Cardiac fibroblast (primary cell): ENCODE measurements around the genes SPI1 and PSMC3.

GRCh38 chr11:46083700-46084496 is 37.4 kb downstream of the PHF21A start:
- RRBS: no CpG with 5 or more reads among the region's 4 CpGs

DNA sequence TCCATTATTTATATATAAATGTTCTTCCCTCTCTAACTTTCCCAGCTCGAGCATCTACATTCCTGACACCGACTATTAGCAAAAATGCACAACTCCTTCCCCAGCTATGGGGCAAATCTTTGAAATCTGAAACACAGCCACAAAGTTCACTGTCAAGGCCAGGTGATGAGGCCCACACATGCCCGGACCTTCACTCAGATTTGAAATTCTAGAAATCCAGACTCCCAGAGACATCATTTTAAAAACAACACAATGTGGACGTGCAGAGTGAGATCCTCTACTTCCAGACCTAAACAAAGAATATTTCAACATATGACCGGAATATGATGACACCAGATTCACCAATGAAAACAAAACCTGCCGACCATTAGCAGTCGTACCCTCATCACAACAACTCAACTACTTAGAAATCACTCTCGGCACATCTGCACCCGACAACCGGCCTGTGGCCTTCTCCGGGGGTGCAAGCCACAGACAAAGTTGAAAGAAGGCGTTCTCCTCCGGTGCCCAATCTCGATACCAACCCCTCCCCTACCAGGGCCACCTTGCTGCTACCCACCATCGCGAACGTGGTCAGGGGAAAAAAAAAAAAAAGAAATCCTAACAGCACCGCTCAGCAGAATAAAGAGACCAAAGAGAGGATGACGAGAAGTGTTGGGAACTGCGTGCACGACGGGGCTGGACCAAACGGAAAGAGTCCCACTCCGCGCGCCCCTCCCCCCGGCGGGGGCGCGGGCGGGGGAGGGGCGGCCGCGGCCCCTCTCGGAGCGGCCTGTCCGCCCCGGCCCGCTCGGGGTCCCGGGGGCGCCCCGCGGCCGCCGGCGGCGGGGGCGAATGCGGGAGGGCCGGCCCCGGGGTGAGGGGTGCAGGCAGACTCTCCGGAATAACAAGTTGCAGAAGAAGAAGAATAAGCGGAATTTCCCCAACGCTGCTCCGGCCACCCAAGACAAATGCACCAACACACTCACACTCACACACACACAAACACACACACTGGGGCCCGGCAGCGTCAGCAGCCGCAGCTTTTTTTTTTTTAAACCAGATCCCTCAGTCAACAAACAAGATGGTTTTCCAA is 1.8 kb downstream of the PHF21A start:
- RRBS: 2% methylated on average over 16 of the region's 59 CpGs

DNA sequence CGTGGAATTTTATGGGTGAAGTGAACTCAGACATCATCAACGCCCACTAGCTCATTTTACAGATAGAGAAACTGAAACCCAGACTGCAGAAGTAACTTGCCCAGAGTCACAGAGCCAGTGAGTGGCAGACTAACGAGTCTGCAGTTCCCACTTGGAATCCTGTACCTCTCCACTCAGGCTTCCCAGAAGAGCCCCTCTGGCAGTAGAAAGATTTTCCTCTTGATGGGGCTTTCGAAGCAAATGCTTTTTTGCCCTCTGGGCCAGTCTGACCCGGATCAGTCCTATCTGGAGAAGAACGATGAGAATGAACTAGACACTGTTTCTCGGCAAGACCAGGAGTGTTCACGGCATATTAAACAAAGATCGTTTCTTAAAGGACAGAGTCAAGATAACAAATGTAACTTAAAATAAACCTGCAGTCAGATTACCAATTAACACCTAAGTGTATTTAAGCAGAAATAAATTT is 61.3 kb upstream of the CREB3L1 start:
- RRBS: no CpG with 5 or more reads among the region's 9 CpGs

DNA sequence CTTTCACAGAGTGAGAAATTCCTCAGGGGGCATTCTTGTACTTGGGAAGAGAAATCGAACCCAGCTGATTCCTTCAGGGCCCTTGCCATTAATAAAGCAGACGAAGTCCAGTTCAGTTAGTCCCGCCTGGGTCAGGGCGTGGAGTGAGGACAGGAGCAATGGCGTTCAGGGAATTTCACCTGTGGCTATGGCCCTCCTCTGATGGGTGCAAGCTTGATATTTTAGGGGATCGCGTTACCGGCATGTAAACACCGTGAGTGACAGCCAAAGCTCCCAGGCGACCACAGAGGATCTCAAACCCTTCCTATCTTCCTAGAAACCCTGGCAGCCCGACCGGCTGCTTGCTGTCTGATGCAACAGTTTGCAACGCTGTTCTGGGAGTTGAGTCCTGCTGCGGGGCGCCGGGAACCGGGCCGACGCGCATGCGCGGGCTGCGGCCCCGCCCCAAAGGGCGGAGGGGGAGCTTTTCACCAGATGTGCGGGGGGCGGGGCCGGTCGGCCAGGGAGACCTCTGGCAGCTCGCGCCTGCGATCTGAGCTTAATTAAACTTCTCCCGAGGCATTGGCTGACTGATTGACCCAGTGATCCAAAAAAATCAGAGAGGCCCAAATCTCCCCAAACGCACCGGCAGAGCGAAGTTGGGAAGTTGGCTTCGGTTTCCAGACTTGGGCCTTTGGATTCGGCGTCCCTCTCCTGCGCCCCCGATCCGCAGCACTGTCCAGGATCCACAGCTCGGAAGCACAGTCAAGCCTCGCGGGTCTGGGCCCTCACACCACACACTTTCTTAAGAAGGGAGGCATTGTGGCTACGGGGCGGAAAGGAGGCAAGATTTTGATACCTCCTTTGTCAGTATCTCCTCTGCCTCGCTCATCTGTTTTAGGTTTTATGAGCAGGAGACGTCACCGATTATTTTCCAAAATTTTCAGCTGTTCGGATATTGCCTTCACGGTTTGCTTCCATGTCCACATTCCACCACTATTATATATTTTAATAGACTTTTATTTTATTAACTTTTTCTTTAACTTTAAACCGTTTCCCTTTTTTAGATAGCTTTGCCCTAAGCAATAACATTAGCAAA is 34.1 kb upstream of the CREB3L1 start:
- RRBS: 2% methylated on average over 19 of the region's 53 CpGs

- RRBS: 51% methylated on average over 5 of the region's 21 CpGs
Measured at GRCh38 chr11:46345166-46345808, 2.0 kb upstream of the DGKZ start.

GRCh38 chr11:46582043-46582734 is 11.6 kb downstream of the AMBRA1 start:
- RRBS: no CpG with 5 or more reads among the region's 4 CpGs

DNA sequence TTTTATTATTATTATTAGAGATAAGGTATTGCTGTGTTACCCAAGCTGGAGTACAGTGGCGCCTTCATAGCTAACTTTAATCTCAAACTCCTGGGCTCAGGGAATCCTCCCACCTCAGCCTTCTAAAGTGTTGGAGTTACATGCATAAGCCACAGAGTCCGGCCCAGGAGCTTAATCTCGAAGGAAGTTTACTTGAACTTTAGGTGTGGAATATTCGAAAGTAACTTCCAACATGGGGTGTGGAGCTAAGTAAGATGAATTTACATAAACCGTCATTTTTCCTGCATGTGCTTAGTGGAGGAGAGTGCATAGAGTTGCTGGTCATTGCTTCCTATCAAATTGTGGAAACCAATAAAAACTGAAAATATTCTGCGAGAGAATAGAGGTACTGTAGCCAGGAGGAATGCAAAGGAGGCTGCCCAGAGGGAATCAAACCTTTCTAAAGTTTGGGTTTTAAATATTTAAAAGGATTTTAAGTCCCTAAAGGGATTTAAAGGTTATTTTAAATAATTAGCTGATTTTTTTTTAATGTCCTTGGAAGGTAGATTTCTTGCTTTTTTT is 1.5 kb downstream of the ATG13 start:
- RRBS: no CpG with 5 or more reads among the region's 6 CpGs

DNA sequence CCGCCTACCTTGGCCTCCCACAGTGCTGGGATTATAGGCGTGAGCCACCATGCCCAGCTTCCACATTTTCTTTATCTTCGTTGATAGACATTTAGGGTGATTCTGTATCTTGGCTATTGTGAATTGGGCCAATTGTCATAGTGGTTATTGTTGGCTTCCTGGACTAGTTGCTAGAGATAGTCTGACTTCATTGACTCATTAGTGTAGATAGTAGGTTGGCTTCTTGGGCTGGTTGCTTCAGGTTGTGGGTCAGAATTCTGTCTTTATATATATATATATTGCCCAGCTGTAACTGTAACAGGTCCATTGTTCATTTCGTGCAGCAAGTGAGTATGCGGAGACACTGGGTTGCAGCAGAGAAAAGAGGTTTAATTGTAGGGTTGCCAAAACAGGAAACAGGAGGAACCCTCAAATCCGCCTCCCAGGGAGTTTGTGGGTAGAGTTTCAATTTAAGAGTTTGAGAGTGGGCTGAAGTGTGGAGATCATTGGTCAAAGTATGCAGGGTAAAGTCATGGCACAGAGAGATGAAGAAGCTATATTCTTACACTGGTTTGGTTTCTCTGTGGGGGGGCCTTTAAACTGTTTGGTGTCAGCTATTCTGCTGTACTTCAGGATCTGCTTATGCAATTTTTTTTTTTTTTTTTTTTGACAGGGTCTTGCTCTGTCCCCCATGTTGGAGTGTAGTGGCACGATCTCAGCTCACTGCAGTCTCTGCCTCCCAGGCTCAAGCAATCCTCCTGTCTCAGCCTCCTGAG is 22.1 kb downstream of the ATG13 start:
- RRBS: no CpG with 5 or more reads among the region's 7 CpGs

DNA sequence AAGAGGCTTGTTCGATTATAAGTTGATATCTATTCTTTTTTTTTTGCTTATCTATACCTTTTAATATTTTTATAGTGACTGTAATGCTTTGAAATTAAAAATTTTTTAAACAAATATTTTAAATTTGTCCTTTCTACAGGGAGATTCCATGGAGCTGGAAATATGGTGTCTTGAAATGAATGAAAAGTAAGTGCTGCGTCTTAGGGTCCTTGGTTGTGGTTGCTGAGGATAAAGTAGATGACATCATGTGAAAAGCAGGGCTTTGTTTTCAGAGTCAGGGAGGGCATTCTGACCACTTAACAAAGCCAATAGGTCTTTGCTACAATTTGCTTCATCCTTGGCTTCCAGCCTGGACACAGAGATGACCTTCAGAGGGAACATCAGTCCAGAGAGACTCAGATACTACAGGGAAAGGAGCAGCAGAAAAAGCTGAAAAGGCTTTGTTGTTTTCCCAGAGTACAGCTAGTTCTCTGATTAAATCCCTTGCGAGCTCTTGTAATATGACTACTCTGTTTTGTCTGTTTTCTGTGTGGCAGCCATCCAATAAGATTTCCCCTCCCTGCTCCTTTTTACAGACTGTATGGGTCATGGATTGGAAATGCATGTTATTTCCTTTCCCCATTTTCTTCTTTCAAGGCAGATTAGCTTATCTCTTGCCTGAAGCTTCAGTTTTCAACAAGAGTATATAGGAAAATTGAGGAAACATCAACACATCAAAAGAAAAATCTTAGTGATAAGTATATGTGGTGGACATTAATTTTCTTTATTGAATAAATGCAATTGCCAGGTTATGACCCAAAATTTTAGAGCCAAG is 31.9 kb downstream of the ATG13 start:
- RRBS: no CpG with 5 or more reads among the region's 3 CpGs

- RRBS: no CpG with 5 or more reads among the region's 11 CpGs
Measured at GRCh38 chr11:47236415-47237614, 11.8 kb downstream of the ACP2 start.

- RRBS: no CpG with 5 or more reads among the region's 10 CpGs
Measured at GRCh38 chr11:47238768-47239760, 9.6 kb downstream of the ACP2 start.

DNA sequence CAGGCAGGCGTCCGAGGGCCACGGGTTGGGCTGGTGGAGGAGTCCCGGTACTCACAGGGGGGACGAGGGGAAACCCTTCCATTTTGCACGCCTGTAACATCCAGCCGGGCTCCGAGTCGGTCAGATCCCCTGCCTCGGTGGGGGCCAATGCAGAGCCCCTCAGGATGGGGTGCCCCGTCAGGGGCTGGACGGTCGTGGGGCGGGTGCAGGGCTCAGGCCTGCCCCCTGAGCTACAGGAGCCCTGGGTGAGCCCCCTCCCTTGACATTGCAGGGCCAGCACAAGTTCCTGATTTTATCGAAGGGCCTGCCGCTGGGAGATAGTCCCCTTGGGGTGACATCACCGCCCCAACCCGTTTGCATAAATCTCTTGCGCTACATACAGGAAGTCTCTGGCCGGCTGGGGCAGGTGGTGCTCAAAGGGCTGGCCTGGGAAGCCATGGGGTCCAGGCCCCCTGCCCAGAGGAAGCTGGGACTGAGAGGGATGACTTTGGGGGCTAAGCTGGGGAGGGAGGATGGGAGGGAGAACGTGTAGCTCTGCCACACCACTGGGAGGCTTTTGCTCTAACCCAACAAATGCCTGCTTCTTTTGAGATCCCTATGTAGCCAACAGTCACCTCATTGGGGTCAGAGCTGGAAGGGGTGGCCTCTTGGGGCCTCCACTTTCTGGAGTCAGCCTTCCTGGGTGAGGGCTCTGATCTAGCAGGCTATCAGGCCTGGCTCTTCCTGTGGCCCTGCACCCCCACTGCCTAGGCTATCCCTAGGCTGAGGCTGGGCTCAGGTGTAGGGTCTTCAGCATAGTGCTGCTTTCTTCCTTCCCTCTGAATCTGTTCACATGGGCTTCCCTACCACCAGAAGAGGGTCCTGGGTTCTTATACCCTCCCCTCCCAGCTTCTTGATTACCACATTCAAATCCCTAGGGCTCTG is at the start of gene SPI1:
Gene SPI1, minus strand, starts transcription at position 294 of the 924 bp plus-strand sequence.
- RRBS: 88% methylated on average over 4 of the region's 21 CpGs

DNA sequence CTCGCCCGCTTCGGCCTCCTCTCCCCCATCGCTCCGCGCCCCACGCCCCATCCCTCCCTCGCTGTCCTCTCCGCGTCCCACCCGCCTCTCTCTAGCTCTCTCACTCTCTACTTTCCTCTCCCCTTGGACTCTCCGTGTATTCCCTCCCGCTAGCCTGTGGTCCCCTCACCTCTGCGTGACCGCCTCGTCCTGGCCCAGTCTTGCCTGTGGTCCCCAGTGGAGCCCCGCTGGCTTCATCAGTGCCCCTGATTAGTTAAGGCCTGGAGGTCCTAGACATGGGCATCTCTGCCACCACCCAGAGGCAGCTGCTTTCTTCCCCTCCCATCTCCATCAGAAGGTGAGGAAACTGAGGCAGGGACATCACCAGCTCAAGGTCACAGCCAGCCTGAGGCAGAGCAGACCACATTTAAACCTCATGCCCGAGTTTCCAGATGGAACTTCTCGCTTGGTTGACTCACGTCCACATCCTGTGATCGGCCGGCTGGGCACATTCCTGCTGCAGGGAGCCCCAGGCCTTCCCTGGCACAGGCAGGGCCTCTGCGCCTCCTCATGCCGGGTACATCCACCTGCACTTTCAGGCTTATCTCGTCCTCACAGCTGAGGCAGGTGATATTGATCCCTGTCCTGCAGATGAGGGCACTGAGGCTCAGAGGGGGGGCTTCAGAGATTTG is 528 bp downstream of the SLC39A13 start:
- RRBS: 3% methylated on average over 3 of the region's 25 CpGs

DNA sequence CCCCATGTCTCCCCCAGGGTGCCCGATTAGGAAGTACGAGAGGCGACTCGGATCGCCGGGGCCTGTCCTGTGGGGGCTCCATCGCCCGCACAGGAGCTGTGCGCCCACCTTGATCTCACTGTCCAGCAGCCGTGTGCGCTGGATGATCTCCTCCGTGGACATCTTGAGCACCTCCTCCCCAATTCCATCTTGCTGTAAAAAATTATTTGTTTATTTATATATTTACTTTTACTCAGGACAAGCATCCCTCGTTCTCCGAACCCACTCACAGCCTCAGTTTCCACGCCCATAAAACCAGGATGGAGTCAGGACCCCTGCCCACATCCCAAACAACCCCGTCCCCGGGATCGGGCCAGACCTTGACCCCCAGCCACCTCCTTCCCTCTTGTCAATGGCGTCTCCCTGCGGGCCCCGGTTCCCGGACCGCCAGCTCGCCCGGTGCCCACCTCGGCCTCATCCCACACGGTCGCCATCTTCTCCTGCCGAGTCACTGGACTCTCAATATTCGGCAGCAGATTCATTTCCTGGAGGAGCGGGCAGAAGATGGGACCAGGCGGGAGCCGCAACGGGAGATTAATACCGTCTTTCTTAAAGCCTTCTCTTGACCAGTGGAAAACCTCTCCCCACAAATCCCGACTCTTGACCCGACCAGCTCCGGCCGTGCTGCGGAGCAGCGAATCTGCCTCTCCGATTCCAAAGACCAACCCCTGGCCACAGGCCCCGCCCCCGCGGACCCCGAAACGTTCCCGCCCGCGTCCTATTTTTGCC is at the start of gene PSMC3:
Gene PSMC3, minus strand, starts transcription at position 681 of the 768 bp plus-strand sequence.
- RRBS: 1% methylated on average over 5 of the region's 50 CpGs

GRCh38 chr11:47471473-47472450 is 22.8 kb upstream of the RAPSN start:
- RRBS: no CpG with 5 or more reads among the region's 17 CpGs

DNA sequence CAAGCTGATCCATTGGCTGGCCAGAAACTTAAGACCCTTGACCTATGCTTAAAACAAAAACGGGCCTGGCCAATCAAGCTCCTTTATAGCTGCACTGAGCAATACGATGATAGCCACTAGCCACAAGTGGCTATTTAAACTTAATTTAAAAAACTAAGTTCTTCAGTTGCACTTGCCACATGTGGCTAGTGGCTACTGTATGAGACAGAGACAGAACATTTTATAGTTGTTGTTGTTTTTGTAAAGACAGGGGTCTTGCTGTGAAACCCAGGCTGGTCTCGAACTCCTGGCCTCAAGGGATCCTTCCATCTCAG is 45.7 kb upstream of the RAPSN start:
- RRBS: no CpG with 5 or more reads among the region's 3 CpGs

GRCh38 chr11:47518420-47519314 is 34.3 kb downstream of the CELF1 start:
- RRBS: no CpG with 5 or more reads among the region's 6 CpGs

GRCh38 chr11:47524218-47525285 is 28.4 kb downstream of the CELF1 start:
- RRBS: no CpG with 5 or more reads among the region's 11 CpGs

DNA sequence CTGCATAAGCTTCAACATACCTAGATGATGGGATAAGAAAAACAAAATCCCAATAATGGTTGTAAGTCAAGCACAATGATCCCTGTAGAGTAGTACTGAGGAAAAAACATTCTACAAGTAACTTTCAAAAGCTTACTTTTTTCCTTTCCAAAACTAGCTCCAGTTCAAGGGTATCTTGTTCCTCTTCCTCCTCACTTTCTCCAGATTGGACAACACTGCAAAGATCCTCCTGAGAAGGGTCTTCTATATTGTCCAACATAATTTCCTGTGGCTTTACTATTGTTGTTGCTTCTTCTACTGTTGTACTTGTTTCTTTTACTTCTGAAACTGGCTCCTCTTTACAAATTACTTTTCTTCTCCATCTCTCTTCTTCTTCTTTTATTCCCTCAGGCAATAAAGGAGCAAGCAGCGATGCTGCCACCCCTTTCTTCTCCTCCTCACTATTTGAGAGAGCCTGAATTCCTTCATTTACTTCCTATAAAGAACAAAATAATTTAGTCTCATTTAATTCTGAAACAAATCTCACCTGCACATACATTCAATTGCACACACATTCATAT is 21.1 kb downstream of the FNBP4 start:
- RRBS: no CpG with 5 or more reads among the region's 1 CpG

GRCh38 chr11:47835487-47835783 is 12.7 kb downstream of the NUP160 start:
- RRBS: no CpG with 5 or more reads among the region's 5 CpGs